Endometrial microvascular endothelial cells (primary cell): ENCODE data around the gene URB1.

DNA sequence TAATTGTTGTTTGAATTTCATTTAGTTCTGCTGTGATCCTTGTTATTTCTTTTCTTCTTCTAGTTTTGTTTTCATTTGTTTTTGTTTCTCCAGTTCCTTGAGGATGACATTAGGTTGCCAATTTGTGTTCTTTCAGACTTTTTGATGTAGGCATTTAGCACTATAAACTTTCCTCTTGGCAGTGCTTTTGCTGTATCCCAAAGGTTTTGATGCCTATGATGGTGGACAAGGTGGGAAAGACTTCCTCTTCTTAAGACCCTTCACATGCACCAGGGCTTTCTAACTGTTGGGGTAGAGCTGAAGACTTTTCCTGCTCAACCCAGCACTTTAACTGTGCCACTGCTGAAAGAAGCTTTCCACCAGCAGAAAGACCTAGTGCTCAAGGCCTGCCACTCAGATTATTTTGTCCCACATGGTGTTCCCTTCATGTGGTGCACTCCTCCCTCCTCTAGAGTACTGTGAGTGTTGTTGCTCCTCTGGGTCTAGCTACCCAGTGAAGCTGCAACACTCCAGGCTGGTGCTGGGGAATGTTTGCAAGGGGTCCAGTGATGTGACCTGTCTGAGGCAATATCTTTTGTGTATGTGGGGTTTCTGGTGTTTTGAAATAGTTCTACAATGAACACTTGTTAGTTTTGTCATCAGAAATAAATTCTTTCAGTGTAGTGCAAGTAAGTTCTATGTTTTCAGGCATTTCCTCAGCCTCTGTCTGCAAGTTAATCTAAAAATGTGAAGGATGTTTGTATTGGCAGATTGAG, 509.6 kb downstream of the N6AMT1 start:
- RAMPAGE, long total RNA: no peak

GRCh38 chr21:29018170-29018462, 1.0 kb downstream of the RWDD2B start:
- RAMPAGE, long total RNA: no peak

GRCh38 chr21:29163353-29164034, 33.0 kb downstream of the MAP3K7CL start:
- RAMPAGE, long total RNA: no peak

DNA sequence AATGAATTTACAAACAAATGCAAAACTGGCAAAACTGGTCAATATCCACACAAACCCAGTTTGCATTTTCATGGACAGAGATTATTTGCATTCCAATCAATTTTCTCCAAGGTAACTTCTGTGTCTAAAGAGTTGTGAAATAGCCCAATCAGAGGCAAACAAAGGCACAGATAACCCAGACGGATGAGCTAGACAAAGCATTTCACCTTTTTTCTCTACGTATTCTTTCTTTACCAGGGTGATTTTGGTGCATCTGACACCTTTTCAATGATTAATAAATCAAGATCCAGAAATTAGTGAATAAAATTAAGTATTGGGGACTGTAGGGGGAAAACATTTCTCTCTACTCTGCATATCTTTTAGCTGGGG, 64.0 kb downstream of the MAP3K7CL start:
- RAMPAGE, long total RNA: no peak

- RAMPAGE, long total RNA: no peak
Observed at GRCh38 chr21:29237547-29237777, 61.3 kb upstream of the BACH1 start.

DNA sequence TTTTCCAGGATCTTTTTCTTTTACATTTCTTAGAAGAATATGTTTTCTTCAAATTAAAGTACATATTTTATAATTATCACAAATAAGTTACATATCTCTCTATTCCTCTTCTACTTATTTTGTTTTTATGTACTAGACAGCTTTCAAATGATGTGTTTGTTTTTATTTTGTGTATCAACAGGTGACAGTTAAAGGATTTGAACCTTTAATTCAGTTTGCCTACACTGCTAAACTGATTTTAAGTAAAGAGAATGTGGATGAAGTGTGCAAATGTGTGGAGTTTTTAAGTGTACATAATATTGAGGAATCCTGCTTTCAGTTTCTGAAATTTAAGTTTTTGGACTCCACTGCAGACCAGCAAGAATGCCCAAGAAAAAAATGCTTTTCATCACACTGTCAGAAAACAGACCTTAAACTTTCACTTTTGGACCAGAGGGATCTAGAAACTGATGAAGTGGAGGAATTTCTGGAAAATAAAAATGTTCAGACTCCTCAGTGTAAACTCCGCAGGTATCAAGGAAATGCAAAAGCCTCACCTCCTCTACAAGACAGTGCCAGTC, 27.2 kb downstream of the BACH1 start:
- RAMPAGE, long total RNA: no peak

DNA sequence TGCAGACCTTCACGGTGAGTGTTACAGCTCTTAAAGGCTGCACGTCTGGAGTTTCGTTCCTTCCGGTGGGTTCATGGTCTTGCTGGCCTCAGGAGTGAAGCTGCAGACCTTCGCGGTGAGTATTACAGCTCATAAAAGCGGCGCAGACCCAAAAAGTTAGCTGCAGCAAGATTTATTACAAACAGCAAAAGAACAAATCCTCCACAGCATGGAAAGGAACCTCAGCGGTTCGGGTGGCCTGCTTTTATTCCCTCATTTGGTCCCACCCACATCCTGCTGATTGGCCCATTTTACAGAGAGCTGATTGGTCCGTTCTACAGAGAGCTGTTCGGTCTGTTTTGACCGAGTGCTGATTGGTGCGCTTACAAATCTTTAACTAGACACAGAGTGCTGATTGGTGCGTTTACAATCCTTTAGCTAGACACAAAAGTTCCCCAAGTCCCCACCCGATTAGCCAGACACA, 49.6 kb upstream of the KRTAP19-8 start:
- RAMPAGE, long total RNA: no peak

DNA sequence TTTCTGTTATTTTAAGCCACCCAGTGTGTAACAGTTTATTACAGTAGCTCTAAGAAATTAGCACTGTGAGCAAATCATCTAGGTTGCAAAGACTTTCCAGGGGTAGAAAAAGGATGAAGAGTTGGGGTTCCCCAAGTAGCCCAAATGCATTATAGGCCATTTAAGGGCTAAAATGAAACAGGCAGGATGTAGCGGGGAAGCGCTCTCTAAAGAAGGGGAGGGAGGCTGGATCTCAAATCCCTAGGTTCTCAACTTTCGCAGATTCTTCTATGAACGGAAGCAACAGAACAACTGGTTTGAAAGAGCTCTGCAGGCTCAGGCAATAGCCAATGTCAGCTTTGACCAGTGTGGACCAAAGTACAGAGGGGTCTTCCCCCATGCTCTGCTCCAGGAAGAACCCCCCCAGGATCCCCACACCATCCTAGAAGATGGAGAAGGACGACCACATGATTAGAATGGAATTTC, 147.8 kb upstream of the KRTAP19-8 start:
- RAMPAGE, long total RNA: no peak

DNA sequence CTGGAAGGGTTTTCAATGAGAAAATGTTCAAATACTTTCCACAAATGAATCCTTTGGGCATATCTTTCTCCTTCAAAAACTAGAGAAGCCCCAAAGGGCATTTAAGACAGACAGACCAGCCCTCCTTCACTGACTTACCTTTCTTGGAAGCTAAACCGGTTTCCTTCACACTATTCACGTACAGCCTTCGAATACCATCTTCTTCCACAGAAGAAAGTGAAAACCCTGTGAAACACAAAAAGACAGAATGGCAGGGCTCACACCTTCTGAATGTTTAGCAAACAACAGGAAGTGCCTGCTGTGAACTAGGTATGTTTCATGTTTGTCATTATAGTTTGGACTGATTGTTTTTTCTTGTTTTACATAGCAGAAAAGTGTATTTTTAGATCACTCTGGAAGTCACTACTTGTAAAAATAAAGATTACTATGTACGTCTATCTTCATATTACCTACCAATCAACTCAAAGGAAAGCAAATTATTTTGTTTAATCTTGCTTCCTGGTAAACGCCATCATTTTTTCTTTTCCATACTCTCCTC, 148.7 kb upstream of the KRTAP19-8 start:
- RAMPAGE, long total RNA: no peak

DNA sequence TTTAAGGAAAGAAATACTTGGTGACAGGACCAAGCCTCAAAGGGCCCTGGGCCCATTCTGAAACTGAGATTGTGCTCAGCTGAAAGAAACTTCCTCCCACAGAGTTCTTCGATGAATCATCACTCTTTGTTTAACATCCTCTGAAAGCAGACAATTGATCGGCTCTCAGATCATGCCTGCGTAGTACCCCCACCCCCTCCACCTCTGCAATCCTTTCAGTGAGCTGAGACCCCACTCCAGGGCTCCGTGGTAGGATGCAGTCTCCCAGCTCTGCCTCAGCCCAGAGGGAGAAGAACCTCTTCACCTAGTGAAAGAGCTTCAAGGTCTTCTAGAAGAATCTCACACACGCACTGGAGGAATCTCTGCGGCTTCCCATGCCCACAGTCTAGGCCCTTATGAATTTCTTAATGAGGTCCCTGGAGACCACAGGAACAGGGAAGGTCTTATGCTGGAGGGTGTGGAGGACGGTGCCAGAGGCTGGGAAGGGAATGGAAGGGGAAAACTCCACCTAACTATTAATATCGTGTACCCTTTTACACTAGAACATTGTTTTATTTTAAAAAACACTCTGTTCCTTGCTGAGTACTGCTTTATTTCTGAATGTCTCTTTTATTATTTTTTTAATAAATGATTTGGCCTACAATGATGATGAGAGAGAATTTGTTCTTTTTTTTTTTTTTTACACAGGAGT, 104.8 kb upstream of the SOD1 start:
- RAMPAGE, long total RNA: no peak

DNA sequence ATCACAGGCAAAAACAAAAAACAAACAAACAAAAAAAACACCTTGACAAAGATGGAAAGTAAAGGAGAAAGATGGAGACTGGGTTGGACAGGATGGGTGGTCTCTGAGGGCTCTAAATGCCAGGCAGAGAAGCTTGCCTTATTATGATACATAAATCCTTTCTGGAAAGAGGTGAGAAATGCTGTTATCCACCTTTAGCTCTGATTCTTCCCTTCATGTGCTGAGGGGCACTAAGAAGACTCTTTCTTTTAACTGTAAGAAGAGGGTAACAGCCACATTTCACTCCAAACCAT, 82.5 kb upstream of the SOD1 start:
- RAMPAGE, long total RNA: no peak

DNA sequence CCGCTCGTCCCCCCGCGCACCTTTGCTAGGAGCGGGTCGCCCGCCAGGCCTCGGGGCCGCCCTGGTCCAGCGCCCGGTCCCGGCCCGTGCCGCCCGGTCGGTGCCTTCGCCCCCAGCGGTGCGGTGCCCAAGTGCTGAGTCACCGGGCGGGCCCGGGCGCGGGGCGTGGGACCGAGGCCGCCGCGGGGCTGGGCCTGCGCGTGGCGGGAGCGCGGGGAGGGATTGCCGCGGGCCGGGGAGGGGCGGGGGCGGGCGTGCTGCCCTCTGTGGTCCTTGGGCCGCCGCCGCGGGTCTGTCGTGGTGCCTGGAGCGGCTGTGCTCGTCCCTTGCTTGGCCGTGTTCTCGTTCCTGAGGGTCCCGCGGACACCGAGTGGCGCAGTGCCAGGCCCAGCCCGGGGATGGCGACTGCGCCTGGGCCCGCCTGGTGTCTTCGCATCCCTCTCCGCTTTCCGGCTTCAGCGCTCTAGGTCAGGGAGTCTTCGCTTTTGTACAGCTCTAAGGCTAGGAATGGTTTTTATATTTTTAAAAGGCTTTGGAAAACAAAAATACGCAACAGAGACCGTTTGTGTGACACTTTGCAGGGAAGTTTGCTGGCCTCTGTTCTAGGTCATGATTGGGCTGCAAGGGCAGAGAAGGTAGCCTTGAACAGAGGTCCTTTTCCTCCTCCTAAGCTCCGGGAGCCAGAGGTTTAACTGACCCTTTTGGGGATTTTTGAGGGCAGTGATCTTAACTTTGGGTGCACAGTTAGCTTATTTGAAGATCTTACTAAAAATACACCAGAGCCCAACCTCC, 587 bp downstream of the SOD1 start:
- RAMPAGE, long total RNA: no peak

DNA sequence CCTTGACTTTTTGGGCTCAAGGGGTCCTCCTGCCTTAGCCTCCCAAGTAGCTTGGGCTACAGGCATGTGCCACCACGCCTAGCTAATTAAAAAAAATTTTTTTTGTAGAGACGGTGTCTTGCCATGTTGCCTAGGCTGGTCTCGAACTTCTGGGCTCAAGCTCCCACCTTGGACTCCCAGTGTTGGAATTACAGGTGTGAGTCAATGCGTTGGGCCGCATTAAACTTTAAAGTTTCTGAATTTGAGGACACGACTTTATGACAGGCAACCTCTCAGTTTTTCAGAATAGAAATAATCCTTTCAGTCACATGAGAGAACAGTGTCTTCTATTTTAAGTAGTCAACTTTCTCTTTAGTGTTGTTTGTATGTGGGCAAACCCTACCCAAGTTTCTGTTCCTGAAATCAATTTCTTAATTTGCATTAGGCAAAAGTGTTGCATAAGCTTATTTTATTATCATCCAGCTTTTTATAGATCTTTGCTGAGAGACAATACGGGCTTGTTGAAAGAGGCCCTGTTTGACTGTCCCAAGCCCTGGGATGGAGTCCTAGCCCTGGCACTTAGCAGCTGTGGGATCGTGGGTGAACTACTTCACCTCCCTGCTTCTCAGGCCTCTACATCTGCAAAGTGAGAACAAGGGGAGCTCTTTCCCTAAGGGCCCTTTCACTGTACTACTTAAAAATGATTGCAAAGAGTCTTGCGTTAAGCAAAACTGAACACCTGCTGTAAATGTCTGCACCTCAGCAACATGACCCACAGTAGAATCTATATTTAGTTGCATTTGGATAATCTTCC, 40.7 kb upstream of the SCAF4 start:
- RAMPAGE, long total RNA: no peak

GRCh38 chr21:31873936-31874632, 1.3 kb downstream of the HUNK start:
- RAMPAGE, long total RNA: no peak

DNA sequence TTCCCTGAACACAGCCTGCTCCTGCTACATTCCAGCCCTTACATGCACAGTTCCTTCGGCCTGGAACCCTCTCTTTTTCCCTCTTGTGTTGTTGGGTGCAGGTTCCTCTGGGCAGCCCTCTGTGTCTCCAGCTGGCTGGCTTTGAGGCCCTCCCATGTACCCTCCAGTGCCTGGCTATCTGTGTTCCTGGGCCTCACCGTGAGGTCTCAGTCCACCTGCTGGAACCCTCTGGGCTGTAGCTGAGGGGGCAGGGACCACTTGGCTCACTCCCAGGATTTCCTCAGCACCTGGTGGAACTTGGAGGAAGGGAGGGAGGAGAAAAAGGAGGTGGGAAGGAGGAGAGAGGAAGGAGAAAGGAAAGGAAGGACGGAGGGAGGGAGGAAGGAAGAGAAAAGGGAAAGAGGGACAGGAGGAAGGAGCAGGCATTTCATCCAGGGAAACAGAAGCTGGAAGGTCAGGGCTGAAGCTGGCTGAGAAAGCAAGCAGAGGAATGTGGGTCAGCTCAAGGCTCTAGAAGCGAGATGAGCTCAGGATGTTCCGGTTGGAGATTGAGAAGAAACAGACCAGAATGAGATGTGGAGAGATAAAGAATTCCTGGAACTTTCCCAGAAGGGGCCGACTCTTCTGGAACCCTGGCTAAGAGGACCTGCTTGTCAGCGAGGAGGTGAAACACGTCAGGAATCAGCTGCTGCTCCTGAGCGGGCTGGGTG, 75.6 kb downstream of the HUNK start:
- RAMPAGE, long total RNA: no peak

DNA sequence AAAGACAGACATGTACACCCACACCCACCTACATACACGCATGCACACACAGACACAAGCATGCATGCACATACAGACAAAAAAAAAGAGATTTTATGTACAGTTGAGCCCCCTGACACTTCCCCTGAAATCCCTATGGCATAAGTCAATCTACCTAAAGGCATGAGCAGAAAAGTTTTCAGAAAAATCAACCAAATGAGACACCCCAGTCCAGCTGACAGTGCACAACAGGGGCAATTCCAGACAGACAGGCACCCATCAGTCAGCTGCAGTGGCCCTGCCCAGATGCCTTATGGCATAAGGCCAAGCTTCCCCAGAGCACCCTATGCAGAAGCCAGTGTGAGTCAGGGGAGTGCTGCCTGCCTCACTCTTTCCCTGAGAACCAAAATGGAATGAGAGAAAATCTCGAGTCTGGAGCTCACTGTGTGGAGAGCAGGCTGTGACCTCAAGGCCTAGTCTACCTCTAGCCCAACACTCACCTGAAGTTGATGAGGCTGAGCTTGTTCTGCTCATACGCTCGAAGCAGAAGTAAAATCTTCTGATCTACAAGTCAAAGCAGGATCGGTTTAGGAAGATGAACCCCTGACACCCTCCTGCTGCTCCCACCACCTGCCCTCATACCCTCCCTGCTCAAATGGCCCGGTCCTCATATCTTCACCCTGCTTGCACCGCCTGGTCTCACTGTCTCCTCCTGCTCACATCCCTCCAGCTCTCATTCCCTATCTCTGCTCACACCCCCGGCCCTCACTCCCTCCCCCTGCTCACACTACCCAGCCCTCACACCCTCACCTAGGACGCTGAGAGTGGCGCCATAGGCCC, 38.2 kb downstream of the MRAP start:
- RAMPAGE, long total RNA: no peak

DNA sequence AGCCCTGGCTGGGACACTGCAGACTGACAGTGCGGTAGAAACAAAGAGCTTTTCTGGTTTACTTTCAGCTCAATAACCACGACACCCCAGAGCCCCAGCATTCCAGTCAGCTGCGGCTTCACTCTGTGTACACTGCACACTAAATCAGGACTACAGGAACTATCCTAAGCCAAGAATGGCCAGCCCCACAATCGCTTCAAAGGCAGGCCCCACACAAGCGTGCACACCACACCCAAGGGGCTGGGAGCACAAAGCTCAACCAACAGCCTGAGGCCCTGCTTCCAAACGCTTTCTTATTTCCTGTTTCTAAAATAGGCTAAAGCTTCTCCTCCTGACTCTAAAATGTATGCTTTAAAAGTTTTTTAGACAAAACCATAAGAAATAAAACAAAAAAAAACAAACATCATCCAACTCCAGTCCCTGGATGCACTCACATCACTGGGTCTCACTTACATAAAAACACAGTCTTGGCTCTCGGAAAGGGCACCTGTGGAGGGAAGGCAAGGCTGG, 28.4 kb downstream of the URB1 start:
- RAMPAGE, long total RNA: no peak

DNA sequence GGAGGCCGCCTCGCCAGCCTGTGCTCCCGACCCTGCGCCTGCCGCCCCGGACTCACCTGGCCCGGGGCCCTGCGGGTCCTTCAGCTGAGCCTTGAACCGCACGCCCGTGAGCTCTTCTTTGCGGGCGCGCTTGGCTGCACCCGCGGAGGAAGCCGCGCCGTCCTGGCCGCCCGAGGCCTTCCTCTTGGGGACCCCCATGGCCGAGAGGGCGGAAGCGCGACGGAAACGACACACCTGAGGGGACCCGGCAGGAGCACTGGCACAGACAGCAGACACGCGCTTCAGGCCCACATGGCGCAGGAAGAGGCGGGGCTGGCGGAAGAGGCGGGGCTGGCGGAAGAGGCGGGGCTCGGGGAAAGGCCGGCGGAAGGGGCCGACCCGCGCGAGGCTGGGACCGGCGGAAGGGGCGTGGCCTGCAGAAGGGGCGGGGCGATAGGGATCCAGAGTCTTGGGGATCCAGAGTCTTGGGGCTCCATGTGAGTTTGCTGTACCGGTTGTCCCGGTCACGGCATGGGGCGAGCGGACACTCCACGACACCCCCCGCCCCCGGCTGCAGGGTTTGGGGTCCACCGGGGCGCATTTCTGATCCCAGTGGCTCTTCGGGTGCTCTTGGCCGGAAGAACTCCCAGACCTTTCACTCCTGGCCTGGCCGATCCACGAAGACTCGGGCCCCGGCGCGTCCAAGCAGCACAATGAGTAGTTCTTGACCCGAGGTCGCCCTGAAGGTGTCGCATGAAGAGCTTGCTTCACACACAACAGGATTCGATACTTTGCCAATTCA, at the start of gene URB1:
Gene URB1, minus strand, starts transcription at position 300 of the 781 bp plus-strand sequence.
- RAMPAGE, long total RNA: start-site peak on the plus strand centred at position 436 of the sequence, 64 bp wide, 60 and 160 reads in 2 replicates

DNA sequence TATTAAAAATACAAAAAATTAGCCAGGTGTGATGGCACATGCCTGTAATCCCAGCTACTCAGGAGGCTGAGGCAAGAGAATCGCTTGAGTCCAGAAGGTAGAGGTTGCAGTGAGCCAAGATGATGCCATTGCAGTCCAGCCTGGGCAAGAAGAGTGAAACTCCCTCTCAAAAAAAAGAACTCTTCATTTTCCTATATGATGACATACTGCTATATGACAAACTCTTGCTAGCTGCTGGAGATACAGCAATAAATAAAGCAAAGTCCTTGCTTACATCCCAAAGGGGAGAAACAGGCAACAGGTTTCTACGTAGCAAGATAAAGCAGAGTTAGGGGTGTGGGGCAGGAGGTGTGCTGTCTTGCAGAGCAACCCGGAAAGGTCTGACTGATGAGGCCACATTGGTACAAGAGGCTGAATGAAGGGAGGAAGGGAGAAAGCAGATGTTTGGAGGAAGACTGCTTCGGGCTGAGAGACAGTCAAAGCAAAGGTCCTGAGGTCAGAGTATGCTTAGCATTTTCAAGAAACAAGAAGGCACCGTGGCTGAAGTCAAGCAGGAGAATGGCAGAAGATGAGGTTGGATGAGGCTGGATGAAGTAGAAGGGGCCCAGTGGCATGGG, 28.5 kb downstream of the EVA1C start:
- RAMPAGE, long total RNA: no peak

DNA sequence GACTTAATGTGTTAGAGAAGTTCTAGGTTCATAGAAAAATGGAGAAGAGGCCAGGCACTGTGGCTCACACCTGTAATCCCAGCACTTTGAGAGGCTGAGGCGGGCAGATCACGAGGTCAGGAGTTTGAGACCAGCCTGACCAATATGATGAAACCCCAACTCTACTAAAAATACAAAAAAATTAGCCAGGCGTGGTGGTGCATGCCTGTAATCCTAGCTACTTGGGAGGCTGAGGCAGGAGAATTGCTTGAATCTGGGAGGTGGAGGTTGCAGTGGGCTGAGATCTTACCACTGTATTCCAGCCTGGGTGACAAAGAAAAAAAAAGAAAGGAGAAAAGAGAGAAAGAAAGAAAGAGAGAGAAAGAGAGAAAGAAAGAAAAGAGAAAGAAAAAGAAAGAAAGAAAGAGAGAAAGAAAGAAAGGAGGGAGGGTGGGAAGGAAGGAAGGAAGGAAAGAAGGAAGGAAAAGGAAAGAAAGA, 36.1 kb downstream of the EVA1C start:
- RAMPAGE, long total RNA: no peak